Cardiac ventricle fibroblast (primary cell): Measurements from ENCODE around the gene FAM120B.

GRCh38 chr6:168542075-168542838, 101.3 kb downstream of the SMOC2 start:
- RAMPAGE, long total RNA = no peak

DNA sequence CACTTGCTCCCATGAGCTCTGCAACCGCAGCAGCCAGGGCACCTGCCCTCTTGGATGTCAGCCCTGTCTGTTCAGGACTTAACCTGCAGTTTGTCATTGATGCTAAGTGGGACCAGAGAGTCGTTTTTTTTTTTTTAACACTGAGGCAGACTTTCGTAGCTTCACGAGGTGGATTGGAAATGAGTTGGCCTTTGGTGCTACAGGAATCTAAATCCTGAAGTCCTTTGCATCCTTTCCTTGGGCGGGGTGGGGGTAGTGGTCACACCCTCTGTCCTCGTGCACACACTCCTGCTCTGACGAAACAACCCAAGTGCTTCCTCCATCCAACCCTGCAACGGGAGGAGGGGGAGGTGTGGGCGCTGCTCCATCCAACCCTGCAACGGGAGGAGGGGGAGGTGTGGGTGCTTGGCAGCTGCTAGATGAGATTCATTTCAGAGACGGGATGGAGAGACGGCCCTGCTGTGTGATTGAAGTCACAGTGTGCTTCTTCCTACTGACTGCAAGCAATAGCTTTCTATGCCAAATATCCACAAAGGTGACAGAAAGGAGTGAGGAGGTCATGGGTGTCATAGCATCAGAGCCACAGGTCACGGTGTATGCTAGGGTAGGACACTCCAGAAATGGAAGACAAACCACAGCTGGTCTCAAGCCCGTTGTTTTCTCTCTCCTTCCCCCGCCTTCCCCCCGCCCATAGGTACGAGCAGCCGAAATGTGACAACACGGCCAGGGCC, 166.6 kb downstream of the SMOC2 start:
- RAMPAGE, long total RNA = no peak

GRCh38 chr6:168851821-168852275, 401.8 kb downstream of the THBS2 start:
- RAMPAGE, long total RNA = no peak

DNA sequence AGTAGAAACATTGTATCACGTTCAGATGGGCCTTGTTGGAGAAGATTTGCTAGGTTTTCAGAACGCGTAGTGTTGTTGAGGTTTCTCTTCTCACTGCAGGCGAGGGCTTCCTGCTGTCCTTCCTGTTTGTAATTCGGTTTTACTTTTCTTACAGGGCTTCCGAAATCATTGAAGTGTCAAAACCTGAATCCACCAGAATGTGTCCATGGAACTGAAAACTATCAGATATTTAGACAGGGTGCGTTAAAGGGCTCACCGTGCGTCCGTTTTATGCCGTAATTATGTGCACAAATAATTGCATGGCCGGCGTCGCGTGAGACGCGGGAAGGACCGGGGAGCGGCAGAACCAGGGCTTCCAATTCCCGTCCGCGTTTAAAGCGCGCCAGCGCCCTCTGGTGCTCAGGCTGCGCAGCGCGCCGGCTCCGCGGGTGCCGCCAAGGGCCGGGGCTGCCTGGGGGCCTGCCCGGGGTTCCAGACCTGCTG, 369.2 kb downstream of the THBS2 start:
- RAMPAGE, long total RNA = no peak

DNA sequence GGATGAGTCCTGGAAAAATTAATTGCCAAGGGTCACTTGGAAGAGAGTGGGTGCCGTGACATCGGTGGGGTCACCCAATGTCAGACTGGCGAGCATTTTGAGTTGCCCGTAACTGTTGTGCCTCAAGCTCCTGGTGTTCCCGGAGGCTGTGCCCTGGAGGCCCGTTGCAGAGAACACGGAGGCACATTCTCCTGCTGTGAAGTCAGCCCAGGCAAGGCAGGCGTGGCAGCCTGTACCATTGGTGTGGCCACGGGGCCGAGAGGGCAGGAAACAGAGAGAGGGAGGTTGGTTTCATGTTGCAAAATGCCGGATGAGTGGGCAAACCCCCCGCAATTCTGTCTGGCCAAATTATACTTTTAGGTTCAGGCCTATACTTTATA, 81.2 kb downstream of the THBS2 start:
- RAMPAGE, long total RNA = no peak

DNA sequence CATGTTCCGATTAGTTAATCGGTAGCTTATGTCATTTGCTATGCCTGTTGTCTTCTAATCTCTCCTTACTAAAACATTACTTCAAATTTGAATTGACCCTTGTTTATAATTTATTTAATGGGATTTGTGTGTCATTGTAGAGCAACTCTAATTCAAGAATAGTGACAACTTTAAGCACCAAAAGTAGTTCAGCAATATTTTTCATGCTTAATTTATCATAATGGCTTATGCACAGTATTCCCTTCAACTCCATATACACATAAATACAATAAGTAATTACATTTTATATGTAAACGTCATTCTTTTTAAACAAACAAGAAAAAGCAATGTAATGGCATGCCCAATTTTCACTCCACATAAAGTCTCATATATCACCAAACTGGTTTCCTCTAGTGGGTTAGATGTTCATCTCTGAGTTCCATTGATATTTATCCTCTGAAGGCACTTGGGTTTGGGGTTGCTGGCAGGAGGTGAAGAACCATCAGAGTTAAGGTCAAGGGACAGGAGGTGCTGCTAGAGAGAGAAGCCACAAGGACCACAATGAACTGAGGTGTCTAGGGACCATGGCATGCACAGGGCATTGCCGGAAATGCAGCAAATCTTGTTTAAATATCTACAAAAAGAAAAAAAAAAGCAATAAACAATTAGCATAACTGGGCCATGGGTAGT, 36.3 kb downstream of the THBS2 start:
- RAMPAGE, long total RNA = no peak

GRCh38 chr6:169229449-169230069, 24.1 kb downstream of the THBS2 start:
- RAMPAGE, long total RNA = no peak

GRCh38 chr6:169454453-169454957, 200.9 kb upstream of the THBS2 start:
- RAMPAGE, long total RNA = no peak

DNA sequence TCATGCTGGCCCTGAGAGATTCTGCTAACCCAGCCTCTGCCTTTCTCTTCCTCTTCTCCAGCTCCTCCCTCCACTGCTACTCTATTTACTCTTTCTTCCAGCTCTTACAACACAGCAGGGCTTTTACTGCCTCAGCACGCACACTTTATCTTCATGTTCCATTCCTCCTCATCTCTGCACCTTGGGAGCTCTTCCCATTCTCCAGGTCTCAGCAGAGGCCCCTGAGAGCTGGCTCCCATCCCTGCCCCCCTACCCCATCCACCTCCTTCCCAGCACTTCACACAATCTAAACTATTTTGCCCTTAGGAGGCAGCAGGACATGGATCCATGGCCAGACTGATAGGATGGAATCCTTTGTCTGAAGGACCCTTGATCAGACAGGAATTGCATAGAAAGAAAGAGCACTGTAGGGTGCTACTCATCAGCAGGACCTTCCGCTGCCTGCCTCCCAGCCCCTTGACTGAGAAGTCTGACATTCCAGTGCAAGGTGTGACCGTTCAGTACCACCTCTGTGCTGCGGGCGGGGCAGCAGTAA, 11.5 kb downstream of the WDR27 start:
- RAMPAGE, long total RNA = no peak

DNA sequence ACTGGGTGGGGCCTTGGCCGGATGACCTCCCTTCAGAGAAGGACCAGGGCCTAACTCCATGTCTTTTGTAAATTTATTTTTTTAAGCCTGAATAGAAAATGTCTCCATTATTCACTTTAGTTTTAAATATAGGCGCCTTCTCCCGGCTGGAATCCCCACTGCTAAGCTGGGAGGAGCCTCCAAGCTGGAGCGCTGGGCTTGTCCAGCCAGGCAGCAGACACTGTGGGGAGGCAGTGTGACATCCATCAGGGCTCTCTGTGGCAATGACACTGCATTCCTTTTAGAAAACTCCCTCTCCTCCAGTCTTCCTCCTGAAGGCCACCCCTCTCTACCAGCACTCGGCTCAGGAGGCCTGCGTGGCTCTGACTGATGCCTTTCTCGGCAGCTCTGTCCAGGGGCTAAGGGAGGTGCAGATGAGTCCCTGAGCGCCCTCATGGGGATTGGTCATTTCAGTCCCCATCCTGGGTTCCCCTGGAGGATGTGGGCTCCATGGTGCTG, 209.4 kb downstream of the ERMARD start:
- RAMPAGE, long total RNA = no peak

DNA sequence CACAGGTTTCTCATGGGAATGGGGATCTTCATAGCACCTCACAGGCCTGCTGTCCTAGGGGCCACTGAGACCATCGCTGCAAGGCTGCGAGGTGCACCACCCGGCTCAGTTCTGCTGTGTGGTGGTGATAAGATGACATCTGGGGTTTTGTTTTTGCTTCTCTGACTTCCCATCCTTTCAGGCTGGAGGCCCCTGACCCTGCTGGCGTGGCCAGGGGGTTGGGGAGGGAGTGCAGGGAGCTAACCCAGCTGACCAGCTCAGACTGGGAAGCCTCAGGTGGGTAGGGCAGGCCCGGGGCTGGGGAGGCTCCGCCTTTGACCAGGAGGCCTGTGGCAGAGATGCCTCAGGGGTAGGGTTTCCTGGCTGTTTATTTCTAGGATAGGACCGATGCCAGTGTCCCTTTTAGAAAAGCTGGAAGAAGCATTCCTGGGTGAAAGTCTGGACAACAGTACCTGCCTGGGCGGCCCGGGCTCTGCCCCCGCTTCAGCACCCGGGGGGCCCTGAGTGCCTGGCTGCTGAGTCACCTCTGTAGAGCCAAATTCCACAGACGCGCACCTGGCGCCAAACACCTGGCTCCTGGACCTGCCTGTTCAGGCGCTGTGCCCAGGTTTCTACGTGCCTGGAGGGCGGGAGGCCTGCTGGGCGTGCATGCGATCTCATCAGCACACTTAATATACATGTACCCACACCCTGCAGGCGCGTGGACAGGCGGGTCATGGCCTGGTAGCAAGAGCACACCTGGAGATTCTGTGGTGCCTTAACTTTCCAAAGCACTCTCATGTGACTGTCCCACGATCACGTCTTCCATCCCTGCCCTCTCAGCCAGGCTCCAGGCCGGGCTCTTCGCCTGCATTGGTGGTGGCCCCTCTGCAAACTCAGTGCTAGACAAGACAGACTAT, 264.6 kb downstream of the DLL1 start:
- RAMPAGE, long total RNA = no peak

- RAMPAGE, long total RNA = no peak
Observed at GRCh38 chr6:170043248-170043872, 247.5 kb downstream of the DLL1 start.

DNA sequence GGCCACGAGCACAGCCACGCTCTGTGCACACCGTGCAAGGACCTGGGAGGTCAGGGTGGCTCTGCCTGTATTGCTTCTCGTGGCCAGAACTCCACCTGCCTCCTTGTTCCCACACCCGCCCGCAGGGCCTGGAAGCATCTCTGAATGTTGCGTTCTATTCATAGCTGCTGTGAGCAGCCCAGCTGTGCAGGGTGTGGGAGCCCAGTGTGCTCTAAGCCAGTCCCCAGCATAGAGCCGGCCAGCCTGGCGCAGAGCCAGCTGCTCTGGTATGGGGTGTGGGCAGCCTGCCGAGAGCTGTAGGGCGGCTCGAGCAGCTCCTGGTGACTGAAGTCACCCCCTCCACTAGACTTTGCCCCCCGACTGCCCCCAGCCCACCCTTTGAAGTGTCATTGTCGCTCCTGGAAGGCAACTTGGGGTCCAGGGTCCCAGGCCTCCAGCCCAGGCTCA, 161.1 kb downstream of the DLL1 start:
- RAMPAGE, long total RNA = no peak

DNA sequence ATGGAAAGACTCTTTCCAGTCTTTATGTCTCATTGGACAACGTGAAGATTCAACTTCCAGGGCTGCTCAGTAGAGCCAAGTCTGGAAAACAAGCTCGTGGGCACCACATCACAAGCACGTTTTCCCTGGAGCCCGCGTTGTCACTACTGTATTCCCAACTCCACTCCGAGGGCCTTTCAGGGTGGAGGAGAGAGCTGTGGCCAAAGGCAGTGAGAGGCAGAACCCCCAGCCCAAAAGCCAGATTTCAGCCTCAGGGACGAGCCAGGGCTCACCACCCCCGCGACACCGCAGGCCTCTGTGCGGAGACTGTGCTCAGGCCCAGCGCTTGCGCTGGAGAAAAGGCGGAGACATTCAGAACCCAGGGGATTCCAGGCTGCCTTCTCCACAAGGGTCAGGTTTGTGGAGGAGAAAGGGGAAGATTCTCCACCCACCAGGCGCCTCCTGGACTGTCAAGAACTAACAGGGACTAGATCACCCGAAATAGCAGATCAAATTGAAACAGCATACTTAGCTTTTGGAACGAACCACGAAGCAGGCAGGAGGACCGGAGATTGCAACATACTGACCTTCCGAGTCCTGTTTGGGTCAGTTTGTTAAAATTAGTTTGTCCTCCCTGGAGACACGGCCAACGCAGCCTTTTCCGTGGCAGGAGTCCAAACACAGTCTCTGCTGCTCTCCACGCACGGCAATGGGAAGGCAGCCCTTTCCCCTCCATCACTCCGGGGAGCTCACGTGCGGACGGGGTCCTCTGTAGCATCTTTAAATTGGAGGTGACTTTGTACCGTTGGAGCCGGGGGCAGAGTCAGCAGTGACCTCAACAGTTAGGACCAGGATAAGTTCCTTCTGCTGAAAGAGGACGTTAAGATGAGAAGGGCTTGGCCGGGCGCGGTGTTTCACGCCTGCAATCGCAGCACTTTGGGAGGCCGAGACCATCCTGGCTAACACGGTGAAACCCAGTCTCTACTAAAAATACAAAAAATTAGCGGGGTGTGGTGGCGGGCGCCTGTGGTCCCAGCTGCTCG, 14.3 kb downstream of the DLL1 start:
- RAMPAGE, long total RNA = no peak

DNA sequence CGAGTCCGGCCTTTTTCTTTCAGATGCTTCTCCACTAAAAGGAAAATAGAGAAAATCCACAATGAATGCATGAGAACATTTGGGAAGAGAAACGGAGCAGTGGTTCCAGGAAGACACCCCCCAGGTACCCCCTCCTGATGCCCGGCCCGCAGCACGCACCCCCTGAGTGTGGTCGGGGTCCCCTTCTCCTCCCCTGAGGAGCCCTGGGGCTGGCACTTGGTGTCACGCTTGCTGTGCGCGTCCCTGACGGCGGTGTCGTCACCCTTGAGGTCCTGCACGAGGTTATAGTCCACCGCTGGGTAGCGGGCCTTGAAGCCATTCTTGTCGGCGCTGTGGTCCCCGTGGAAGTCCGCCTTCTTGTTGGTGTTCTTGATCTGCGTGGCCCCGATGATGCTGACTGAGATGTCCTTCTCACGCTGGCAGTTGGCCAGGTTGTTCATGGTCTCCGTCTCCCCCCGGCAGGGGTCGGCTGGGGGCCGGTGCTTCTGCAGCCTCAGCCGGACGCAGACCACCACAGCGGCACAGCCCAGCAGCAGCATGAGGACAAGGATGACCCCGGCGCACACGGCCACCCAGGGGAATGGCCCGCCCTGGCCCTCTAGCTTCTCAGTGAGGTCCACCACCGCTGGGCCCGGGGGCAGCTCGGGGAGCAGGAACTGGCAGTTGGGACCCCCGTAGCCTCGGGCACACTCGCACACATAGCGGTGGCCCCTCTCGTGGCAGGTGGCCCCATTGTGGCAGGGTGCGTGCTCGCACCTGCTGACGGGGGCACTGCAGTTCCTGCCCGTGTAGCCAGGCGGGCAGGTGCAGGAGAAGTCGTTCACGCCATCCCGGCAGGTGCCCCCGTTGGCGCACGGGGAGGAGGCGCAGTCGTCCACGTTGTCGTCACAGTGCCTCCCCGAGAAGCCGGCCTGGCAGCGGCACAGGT, 7.5 kb downstream of the DLL1 start:
- RAMPAGE, long total RNA = no peak

DNA sequence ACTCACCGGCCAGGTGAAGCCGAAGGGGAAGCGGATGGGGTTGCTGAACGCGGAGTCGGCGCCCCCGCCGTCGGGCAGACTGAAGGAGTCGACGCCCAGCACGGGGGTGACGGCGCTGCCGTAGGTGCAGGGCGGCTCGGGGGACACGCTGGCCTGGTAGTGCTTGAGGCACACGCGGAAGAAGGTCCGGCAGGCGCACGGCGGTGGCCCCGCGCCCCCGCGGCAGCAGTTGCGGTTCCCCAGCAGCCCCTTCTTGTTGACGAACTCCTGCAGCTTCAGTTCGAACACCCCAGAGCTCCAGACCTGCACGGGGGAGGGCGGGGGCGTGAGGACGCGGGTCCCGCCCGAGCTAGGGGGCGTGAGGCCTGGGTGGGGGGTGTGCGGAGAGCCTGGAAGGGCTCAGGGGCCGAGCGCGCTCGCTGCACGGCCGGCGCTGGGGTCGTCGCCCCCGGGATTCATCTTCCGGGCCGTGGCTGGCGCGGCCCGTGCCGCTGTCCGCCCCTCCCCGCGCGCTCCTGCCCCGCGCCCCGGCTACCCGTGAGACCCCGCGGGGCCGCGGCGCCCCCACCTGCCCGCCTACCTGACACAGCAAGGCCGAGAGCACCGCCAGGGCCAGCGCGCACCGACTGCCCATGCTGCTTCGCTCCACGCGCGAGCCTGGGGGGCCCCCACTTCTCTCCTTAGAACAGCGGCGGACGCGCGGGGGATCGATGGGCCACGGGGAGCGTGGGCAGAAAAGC, 1.2 kb downstream of the DLL1 start:
- RAMPAGE, long total RNA = no peak

GRCh38 chr6:170305666-170306875, at the start of gene FAM120B:
TSS of gene FAM120B (plus strand) at chr6:170306758.
- RAMPAGE, long total RNA = start-site peak on the plus strand at chr6:170306737-170306776, 138 and 14 reads in 2 replicates

- RAMPAGE, long total RNA = no peak
Observed at GRCh38 chr6:170360465-170361141, 54.0 kb downstream of the FAM120B start.

DNA sequence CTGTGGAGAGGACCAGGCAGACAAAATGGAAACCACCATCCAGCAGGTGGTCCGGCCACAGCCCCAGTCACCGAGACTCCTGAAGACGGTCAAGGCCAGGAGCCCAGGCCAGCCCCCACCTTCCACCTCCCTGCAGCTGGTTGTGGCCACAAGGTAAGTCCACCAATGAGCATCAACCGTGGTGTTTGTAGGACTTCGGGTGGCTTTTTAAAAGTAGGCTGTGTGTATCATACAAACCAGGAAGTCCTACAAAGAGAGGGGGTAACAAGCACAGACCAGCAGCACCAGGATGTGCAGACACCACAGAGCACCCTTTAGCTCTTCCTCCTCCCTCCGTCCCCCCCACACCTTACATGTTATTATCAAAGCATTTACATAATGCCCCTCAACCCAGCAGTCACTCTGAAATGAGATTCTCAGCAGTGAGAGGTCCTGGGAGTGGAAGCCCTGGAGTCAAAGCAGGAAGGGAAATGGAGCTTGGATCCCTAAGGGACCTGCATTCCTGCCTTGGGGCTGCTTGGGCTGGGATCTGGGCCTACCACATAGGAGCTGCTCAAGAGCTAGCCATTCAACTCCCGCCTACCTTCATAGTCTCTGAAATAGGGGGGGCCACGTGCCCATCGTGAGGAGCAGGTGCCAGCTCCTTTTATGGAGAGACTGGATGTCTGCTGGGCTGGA, 90.7 kb downstream of the PSMB1 start:
- RAMPAGE, long total RNA = no peak

DNA sequence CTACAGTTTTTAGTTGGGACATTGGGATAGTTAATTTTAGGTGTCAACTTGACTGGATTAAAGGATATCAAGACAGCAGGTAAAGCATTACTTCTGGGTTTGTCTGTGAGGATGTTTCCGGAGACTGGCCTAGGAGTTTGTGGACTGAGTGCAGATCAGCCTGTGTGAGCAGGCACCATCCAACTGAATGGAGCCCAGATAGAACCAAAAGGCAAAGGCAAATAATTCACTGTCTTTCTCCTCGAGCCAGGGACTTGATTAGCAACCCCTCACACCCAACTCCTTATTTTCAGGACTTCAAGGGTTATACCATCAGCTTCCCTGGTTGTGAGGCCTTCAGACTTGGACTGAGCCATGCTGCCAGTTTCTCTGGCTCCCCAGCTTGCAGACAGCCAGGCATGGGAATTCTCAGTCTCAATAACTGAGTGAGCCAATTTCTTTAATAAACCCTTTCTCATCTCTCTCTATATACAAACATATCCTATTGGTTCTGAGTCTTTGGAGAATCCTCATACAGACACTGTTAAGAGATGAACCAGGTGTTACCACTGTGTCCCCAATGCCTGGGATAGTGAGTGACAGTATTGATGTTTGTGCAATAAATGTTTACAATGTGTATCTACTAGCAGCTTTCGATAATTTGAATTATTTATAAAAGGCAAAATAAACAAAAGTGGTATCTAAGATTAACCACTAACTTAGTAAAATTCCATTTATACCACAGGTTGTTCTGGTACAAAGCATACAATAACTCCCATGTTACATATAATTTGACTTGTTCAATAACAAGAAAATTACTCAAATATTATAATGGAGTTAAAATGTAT, 19.2 kb downstream of the PSMB1 start:
- RAMPAGE, long total RNA = no peak